Type B pancreatic cell (in vitro differentiated cells): ENCODE measurements around a stretch of chr13.

- PRO-cap: no peak
Observed at GRCh38 chr13:77533657-77534333, 1.7 kb upstream of the SCEL start.

DNA sequence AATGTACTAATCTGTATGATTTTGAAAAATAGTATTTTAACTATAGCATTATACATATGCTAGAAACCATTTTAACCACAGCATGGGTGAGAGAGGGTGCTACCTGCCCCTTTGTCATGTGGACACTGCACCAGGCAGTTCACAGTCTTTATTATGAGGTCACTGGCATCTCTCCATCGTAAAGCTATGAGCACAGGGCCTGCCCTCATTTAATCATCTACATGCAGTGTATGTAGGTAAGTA lies 21.7 kb downstream of the EDNRB start:
- PRO-cap: no peak

DNA sequence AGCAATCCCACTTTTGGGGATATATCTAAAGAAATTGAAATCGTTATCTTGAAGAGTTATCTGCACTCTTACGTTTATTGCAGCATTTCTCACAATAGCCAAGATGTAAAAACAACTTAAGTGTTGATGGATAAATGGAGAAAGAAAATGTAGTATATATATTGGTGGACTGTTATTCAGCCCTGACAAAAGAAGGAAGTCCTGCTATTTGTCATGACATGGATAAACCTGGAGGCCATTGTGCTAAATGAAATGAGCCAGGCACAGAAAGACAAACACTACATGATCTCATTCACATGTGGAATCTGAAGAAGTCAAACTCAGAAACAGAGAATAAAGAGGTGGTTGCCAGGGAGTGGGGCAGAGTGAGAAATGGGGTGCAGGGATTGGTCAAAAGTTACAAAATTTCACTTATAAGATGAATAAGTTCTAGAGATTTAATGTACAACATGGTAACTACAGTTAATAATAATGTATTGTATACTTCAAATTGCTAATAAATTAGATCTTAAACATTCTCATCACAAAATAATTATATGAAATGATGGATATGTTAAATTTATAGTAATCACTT lies 58.8 kb downstream of the POU4F1 start:
- PRO-cap: no peak

DNA sequence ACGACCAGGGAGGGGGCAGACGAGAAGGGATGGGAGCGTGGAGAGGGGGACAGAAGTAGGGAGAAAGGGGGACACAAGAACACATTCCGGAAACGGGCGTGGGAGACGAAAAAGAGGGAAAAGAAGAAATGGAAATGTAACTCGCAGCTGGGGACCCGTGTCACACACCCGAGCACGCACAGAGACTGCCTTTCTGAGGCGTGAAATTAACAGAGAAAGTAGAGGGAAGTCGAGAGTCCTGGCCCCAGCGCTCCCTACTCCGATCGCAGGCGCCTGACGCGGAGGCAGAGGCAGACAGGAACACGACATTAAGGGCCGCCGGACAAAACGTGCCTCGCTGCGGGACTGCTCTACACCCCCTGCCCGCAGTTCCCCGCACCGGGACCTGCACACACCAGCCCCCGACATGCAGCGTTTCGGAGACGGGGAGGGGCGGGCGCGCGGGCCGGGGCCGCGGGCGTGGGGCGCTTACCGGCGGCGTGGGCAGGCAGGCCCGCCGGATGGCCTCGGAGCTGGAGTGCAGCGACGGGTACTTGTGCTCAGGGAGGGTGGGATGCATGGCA lies 539 bp downstream of the POU4F1 start:
- PRO-cap: no peak

DNA sequence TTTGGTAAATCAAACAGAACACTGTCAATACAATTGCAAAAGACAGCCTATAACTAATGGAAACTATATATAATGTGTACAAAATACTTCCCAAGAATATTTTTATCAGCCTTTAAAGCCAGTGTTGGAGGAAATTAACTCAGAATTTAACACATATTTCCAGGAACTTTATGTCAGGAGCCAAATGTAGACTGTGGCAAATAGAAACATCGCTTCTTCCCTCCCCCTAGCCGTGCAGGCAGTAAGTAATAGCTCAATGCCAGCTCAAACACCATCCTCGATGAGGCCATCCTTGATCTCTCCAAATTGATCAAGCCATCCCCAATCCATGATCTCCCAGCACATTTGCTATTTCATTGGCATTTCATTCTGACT lies 1.3 kb downstream of the OBI1 start:
- PRO-cap: no peak

GRCh38 chr13:79334311-79335177 lies 71.5 kb downstream of the RBM26 start:
- PRO-cap: no peak

DNA sequence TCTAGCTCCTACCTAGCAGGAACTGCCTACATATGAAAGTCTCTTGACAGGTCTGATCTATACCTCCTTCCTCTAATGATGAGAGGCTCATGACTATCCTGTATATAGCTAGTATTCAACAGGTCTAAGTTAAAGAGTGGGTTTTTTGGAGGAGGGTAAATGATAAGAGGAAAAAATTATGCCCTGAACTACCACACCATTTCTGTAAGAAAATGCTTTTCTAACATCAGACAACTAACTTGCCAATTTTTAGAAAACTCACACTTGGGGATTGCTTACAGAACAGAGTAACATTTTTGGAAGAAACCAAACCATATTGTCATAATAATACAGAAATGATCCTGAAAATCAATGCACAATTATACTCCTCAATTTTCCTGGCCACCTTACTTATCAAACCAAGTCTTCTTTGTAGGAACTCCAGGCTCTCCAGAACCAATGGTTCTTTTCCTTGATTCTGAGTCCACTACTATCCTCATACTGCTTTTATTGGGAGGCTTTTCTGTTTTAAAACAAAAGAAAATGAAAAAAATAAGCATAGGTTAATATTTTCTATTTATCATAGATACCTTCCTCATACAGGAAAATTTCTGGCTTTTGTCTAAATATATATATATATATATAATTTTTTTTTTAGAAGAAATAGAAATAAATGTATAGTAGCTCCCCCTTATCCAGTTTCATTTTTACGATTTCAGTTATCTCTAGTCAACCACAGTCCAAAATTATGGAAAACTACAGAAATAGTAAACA lies 46.7 kb downstream of the RBM26 start:
- PRO-cap: no peak

DNA sequence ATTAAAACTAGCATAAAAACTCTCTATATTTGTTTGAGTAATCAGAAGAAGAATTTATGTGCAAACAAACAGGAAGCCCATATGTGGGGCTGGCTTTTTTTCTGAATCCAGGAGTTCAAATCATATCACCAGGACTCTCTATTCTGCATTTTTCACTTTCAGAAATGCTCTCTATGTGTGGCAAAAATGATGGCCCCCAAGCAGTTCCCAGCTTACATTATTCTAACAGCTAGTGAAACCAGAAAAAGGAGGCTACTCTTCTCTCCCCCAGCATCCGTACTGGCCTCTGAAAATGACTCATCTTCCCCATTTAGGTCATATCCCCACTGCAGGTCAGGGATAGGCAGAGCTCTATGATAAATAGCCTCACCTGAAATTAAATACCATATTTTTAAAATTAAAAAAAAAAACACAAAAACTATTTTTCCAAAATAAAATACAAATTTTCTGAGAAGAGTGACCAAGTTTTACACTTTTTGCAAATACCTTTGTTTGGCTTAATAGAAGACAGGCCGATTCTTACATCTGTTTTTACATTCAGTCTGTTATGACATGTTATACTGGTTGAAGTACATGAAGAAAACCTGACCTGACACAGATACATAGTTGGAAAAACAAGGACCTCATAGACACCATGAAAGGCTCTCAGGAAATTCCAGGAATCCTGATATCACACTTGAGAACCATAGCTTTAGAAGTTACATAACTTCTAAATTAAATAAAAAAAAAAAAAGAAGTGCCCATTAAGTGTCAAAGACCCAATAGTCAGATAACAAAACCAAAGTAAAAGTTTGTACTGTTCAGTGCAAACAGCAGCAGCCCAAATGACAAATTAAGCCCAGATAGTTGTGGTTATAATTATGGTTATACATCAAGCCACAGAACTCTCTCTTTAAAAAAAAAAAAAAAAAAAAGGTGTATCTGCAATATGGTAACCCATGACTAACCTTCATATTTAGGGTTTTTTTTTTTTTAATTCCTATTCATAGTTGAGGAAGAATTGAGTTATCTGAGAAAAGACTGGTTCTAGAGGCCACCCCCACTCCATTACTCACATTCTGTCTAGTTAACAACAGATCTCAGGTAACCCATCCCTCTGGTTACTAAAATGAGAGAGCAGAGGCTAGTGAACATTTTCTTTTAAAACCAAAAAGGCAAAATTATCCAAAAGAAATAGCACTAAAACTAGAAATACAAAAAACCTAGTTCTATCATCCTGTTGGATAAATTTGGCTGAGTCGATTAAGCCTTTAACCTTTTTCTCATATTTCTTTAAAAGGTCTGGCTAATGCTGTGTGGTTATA lies 19.9 kb downstream of the RBM26 start:
- PRO-cap: no peak

DNA sequence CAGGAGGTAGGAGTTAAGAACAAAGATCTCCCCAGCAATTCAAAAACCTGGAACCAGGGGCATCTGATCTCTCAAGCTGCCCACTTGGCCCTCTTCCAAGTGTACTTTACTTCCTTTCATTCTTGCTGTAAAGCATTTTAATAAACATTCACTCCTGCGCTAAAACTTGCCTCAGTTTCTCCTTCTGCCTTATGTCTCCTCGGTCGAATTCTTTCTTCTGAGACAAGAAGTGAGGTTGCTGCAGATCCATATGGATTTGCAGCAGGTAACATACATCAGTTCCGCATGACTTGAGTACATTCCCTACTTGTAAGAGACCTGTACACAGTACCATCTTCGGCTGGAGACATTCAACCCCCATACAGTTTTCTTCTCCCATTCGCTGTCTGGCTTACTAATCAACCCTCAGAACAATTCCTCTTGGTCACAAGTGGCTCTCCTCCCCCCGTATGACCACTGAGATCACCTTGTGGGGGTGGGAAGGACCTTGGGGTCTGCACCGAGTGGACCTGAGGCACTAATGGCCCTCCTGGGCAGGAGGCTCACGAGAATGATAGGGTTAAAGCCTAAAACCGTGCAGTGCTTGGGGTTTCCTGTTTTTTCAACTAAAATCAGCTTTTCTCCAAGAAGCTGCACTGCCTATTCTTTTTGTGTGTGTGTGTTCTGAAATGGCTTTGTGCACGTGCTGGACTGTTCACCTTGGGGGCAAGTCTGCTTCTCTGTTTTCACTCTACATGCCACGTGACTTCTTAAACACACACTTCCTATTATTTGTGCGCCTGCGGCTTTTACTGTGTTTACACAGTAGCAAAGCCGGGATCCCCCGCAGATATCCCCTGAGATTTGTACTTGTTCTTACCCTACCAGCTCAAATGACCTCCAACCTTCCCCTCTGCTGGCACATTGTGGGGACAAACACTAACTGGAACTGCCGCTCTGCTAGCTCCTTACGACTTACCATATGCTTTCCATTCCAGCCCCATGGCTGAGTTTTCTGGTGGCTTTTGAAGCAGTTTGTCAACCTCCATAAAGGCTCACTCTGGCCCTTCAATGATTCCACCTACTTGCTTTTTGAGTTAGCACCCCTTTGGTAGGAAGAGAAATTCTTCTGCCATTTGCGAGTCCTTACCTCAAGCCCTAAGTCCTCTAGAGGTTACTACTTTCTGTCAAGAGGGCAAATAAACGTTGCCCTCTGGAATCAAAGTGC lies 12.4 kb downstream of the RBM26 start:
- PRO-cap: no peak

DNA sequence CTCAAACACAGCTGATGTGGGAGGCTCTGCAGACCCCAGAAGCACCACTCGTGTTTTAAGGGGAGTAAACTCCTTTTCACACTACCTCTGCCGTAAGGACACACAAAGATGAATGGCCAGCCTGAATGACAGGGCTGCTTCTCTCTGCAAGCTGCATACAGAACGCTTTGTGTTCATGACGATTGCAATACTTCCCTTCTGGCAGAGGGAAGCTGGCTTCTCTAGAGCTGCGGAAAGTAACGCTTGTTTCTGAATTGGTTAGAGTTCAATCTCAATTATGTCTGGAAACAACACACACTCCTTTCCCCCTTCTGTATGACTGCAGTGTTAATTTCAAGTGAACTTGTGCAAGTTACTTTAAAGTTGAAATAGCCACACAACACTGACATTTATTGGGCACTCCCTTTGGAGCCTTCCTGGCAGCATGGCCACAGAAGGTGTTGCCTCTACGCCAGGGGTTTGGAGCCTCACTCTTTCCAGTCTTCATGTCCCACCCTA lies 242.6 kb downstream of the NDFIP2 start:
- PRO-cap: no peak

- PRO-cap: no peak
Observed at GRCh38 chr13:80339526-80339825, 1.4 kb downstream of the SPRY2 start.

GRCh38 chr13:80458516-80459047 lies 117.7 kb upstream of the SPRY2 start:
- PRO-cap: no peak

DNA sequence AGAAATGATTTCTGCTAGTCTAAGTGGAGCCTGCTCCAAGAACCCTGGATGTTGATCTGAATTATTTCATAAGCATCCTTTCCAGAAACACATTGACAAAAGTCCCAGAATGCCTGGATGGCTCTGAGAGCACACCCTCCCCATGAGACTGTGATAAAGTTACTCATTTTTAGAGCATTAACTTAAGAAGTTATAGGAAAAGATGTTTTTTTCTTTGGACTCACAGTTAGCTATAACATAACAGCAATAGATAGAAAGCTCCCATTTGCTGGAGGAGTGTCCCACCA lies 559.7 kb upstream of the SPRY2 start:
- PRO-cap: no peak

DNA sequence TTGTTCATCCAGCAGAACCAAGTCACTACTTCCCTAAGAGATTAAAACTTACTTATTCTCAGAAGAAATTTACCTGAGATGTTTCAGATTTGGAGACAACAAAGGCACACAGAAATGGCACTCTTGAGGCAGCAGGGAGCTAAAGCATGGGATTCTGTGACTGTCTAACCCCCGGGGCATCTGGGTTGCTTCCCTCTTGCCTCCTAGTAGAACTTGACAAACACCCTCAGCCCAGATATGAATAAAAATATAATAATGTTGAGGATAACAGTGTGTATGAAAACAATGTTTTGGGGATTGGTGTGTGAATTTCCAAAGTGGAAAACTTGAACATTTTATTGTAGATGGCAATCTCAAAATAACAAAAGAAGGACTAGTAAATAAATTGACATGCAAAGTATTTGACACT lies 1393.6 kb upstream of the SPRY2 start:
- PRO-cap: no peak

DNA sequence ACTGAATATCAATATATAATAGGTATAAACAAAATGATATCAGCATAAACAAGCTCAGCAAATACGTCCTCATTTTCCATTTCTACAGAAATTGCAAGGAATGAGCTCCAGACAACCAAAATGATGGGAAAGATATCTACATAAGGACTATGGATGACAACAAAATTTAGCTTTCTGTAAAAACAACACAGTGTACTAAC lies 1662.6 kb downstream of the SLITRK1 start:
- PRO-cap: no peak

DNA sequence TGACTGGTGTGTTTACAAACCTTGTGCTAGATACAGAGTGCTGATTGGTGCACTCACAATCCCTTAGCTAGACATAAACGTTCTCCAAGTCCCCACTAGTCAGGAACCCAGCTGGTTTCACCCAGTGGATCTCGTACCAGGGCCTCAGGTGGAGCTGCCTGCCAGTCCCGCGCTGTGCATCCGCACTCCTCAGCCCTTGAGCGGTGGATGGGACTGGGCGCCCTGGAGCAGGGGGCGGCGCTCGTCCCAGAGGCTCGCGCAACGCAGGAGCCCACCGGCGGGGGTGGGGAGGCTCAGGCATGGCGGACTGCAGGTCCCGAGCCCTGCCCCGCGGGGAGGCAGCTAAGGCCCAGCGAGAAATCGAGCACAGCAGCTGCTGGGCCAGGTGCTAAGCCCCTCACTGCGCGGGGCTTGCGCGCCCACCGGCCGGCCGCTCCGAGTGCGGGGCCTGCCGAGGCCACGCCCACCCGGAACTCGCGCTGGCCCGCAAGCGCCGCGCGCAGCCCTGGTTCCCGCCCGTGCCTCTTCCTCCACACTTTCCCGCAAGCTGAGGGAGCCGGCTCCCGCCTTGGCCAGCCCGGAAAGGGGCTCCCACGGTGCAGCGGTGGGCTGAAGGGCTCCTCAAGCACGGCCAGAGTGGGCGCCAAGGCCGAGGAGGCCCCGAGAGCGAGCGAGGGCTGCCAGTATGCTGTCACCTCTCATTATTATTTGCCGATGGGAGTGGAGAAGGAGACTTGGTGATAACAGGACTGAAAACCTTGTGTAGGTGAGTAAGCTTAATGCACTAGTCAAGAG lies 204.2 kb upstream of the SLITRK1 start:
- PRO-cap: no peak

DNA sequence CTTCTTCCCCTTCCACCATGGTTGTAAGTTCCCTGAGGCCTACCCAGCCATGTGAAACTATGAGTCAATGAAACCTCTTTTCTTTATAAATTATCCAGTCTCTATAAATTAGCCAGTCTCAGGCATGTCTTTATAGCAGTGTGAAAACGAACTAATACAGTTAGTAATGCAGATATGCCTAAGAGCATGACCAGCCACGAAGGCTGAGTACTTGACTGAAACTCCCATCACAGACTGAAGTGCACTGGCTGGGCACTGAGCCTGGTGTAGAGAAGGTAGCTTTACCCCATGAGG lies 771.5 kb upstream of the SLITRK1 start:
- PRO-cap: no peak

- PRO-cap: no peak
Observed at GRCh38 chr13:84654618-84655076, 772.4 kb upstream of the SLITRK1 start.

- PRO-cap: no peak
Observed at GRCh38 chr13:87356308-87357119, 314.7 kb upstream of the SLITRK5 start.

DNA sequence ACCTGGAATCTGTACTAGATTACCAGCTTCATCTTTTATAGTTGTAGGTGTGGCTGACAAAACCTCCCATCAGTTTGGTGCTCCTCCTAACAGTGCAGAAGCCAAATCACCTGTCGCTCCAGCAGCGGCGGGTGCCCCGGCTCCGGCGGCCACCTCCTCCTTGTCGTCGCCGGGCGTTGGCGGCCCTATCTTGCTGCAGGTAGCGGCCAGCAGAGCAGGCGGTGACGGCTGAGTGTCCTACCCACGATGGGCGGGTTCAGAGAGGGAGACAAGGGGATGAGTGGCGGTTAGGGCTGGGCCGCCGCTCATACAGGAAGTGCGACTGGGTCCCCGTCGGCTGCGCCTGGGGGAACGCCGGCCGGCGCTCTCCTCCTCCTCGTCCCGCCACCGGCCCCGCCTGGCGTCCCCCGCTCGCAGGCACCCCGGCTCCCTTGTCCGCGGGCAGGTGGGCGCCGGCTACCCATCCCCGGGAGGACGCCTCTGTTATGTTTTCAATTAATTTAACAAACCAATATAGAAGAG lies 1691.9 kb downstream of the SLITRK5 start:
- PRO-cap: no peak